SUDHL5 (cell line): ENCODE measurements around a stretch of chr4.

DNA sequence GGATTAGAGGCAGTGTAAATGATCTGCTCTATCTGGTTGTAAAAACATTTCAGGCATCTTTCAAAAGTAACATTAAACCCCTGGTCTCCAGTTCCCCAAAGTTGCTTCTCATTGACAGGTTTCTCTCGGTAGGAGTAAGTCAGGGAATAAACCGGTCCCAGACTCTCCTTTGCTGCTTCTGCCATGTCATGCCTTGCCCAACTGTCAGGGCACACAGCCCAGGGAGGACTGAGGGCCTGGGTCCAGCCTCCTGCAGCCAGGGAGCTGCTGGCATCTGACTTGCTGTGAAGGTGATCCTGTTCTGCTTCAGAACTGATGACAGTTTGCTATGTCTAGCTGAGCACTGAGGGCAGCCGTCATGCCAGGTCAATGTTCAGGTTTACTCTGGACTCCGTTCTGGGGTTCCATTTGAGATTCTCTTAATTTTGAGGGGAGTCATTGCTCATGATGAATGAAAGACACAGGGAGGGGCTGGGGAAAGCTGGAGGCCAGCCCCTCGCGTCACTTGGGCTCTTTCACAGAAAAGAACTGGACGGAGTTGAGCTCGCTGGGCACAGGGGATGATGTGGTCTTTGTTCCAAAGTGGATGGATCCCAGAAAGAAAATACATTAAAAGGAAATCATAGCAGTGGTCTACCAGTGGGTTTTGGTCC lies 312.4 kb downstream of the ARHGAP10 start:
- PRO-cap, result no peak

GRCh38 chr4:148434081-148434577 lies 8.1 kb downstream of the NR3C2 start:
- PRO-cap, result no peak

DNA sequence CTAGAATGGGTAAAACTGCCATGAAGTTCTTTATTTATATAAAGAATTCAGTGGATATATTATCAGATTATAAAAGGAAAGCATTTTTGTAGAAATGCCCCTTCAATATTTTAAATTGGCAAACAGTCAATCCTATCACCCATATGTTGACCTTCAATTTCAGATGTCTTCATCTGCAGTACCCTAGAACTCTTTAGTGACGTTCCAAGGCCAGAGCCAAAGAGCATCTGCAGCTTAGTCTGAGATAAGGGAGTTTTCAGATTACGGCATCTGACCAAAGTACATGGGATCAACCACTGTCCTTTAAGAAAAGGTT lies 251.6 kb upstream of the NR3C2 start:
- PRO-cap, result no peak

- PRO-cap, result no peak
These were observed 392.7 kb upstream of the NR3C2 start for GRCh38 chr4:148834662-148835532.

GRCh38 chr4:150375713-150376365 lies 206.1 kb upstream of the MAB21L2 start:
- PRO-cap, result no peak

DNA sequence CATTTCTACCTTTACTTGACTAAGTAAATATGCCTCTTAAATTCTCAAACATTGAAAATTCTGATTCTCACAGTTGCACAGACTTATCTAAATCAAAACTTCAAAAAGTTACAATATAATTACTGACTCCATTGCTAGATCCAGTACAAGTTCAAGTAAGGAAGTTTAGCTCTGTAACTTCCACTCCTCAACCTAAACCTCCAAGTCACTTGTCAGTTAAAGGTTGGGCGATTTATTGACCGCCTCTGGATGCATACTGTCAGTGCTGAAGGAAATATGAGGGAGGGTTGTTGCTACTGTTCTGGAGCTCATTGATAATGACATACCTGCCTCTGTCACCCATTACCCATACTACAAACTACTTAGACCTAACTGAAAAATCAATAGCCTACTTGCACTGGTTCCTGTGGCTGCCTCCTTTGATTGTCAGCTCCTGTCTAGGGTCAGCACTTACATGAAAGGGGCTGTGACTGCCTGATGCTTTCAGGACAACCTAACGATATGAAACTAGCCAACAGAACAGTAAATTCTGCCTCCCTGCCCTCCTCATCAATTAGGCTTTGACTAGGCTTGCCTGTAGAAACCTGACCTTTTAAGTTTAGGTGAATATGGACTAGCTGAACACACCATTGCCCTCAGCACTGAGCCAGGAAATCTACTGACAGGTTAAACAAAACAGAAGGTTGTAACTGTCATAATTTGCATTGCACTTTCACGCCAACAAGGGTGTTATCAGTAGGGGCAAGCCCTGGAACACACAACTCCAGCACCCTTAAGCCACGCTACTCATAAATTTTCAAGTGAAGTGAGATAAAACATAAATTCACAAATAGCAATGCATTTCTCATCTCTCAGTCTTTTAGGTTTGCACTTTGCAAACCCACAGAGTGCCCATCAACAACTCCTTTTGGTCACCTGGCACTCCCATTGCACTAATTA lies 9.2 kb upstream of the MAB21L2 start:
- PRO-cap, result no peak

DNA sequence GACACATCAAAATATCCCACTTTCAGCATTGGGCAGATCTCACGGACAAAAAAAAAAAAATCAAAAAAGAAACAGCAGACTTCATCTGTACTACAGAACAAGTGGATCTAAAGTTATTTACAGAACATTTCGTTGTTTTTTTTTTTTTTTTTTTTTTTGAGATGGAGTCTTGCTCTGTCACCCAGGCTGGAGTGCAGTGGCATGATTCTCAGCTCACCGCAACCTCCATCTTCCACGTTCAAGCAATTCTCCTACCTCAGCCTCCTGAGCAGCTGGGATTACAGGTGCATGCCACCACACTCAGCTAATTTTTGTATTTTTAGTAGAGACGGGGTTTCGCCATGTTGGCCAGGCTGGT lies 145.0 kb downstream of the MAB21L2 start:
- PRO-cap, result no peak

DNA sequence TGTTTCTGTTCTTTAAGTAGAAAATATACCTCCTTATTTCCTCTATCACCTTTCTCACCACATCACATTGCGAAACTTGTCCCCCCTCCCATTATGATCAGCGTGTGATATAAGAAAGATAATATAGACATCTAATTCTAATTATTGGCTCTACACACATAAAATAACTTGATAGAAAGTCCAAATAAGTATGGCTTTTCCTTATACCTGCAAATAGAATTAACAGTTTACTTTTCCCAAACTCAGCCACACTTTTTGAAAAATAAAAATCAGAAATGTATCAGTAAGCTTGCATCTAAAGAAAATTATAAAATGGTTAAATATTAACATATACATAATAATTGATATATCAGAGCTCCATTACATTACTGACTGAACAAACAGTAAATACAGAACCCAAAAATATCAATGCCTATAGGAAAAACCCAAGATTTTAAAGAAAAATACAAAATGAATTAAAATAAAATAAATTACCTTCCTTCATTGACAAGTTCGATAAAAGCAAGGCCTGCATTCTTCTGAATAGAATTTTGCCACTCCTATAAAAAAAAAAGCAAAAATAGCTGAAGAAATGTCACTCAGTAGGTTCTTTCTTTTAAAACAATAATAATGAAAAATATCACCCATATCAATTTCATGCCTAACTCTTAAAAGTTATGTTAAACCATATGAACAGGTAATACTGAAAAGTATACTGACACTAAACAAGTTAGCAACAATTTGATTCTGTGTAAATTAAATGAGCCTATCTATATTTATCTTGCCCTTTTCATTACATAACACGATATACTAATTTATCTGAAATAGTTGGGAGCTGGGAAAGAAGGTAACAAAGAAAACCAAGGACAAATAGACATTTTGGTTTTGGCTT lies 179.6 kb downstream of the MAB21L2 start:
- PRO-cap, result no peak

- PRO-cap, result no peak
These were observed 186.9 kb downstream of the LRBA start for GRCh38 chr4:150828079-150828704.

DNA sequence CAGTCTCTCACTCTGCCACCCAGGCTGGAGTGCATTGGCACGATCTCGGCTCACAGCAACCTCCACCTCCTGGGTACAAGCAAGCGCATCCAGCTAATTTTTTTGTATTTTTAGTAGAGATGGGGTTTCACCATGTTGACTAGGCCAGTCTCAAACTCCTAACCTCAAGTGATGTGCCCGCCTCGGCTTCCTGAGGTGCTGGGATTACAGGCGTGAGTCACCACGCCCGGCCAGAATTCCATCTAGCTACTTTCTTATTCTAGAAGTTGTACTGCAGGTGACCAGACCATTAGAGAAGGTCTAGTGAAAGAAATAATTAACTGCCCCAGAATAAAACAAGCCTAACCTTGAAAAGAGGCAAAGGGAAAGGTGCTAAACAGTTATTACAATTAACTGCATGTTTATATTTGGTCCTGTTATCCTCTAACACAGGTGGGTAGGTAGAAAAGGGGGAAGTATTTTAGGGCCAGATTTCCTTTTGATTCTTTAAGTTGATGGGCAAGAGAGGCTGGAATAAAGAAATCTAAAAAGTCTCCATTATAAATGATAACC lies 2.2 kb downstream of the LRBA start:
- PRO-cap, result no peak

GRCh38 chr4:151103520-151104489 lies 4.4 kb downstream of the RPS3A start:
- PRO-cap, result no peak

GRCh38 chr4:151147088-151147372 lies 47.6 kb downstream of the RPS3A start:
- PRO-cap, result no peak

- PRO-cap, result no peak
These were observed 131.7 kb downstream of the FHIP1A start for GRCh38 chr4:151540507-151541211.

DNA sequence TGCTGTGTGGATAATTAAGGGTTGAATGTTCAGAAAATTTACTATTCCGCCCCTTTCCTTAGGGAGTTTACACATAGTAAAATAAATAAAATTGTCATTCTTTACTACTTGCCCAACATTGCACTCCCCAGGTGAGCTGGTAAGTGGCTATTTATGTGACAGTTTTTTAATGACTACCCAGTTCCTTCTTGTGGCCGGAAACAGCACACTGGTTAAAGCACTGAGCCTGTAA lies 158.0 kb downstream of the FHIP1A start:
- PRO-cap, result no peak

GRCh38 chr4:151806598-151806902 lies 45.7 kb upstream of the GATB start:
- PRO-cap, result no peak

GRCh38 chr4:151909583-151909785 lies 148.7 kb upstream of the GATB start:
- PRO-cap, result no peak

DNA sequence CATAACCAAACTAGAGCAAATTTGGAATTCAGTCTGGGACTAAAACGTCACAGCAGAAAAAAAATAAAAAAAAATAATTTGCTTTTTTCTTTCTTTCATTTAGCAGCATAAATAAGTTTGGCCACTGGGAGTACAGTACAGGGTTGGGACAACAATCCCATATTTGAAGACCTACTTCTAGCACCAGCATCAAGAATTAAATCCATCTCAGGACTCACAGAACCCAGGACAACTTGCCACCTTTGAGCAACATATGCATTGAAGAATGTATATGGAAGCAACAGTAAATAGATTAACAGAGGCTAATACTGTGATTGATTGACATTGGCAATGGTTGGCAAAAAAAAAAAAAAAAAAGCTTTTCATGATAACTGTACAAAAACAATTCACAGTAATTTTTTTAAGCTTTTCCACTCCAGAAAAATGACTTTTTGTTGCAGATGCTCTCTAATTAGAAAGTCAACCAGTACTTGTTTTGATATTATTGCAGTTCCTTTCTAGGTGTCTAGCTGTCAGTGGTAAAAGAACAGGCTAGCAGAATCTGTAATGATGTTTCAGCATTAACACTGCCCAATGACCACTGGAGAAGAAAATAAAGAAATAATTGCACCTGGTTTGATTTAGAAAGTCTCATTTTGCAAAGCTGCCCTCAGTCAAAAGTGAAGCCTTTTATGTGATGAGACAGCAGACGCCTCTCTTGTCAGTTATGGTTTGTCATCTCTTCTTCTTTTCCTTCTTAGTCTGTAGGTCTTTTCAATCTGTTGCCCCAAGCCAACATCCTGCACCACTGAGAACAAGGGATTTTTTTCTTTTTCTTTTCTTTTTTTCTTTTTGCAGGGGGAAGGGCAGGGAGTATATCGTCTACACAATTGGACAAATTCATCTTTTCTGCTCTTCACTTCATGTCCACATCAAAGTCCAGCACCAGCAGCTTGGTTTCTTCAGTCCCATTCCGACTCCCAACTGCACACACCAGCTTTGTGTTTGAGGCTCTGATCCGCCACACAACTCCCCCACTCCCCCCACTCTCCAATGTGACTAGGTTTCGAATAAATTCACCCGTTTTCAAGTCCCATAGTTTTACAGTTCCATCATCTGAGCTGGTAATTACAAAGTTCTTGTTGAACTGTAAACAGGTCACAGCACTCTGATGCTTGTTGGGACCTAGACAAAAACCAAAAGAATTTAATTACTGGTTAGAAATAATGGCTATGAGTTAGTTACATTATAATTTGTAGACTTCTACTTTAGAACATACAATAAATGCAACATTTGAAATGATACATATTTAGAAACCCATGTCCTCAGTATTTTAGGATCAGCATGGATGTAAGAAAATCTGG lies 213.4 kb downstream of the FBXW7 start:
- PRO-cap, result no peak

- PRO-cap, result no peak
These were observed 687 bp downstream of the TIGD4 start for GRCh38 chr4:152778822-152779263.

GRCh38 chr4:152935011-152935645 lies 995 bp upstream of the FHDC1 start:
- PRO-cap, result no peak

DNA sequence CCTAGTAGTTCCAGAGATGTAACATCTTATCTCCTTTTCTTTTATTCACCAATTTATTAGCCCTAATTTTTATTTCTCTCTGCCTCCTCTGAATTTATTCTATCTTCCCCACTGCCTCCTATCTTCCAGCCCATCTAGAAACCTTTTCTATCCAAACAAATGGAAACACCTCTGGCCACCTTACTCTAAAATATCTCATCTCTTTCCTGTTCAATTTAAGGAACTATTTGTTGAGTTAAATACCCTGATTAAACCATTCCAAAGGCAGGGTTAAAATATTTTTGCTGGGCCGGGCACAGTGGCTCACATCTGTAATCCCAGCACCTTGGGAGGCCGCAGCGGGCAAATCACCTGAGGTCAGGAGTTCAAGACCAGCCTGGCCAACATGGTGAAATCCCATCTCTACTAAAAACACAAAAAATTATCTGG lies 25.3 kb upstream of the MND1 start:
- PRO-cap, result no peak